Urinary bladder (tissue), 3 donors: Measurements from ENCODE around the genes EDNRA and MAB21L2.

GRCh38 chr4:147480283-147481226 is at the start of gene EDNRA:
TSS of gene EDNRA (plus strand) at chr4:147481097.
- PRO-cap, result unidirectional peak, plus-strand start at chr4:147480688; bidirectional peak, plus-strand start at chr4:147481010, minus-strand start at chr4:147481000
- RAMPAGE, long total RNA, result no peak

DNA sequence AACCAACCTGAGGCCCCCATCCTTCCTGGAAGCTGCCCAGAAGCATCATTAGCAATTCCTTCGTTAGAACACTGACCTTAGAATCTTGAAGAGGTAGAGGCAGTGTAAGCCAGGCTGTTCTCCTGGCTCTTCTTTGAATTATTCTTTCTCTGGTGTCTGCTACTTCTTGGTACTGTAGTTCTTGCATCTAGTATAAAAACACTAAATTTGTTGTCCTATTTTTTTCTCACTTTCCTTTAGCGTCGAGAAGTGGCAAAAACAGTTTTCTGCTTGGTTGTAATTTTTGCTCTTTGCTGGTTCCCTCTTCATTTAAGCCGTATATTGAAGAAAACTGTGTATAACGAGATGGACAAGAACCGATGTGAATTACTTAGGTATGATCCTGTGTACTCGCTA is 58.7 kb downstream of the EDNRA start:
- PRO-cap, result no peak
- RAMPAGE, long total RNA, result no peak

DNA sequence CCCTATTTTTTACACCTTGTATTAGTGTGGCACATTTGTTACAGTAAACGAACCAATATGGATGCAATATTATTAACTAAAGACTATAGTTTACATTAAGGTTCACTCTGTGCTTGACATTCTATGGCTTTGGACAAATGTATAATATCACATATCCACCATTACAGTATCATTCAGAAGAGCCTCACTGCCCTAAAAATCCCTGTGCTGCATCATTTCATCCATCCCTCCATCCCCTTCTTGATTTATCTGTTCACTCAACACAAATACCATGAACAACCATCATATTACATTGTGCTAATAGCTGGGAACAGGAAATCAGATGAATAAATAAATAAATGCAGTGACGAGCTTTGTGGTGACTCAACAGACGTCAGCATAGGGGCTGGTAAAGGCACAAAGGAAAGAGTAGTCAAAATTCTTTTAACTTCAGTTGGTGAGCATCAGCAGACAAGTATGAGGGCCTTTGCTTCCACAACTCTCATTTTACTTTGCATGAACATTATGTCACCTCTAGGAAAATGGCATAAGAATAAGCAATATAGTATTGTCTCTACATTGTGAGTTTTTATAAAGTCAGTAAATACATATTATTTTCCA is 65.4 kb downstream of the EDNRA start:
- PRO-cap, result unidirectional peak, plus-strand start at position 426 of the sequence
- RAMPAGE, long total RNA, result no peak

- PRO-cap, result no peak
- RAMPAGE, long total RNA, result no peak
These were observed 40.7 kb downstream of the ARHGAP10 start for GRCh38 chr4:147772438-147773186.

GRCh38 chr4:147822655-147823107 is 90.8 kb downstream of the ARHGAP10 start:
- PRO-cap, result no peak
- RAMPAGE, long total RNA, result no peak

DNA sequence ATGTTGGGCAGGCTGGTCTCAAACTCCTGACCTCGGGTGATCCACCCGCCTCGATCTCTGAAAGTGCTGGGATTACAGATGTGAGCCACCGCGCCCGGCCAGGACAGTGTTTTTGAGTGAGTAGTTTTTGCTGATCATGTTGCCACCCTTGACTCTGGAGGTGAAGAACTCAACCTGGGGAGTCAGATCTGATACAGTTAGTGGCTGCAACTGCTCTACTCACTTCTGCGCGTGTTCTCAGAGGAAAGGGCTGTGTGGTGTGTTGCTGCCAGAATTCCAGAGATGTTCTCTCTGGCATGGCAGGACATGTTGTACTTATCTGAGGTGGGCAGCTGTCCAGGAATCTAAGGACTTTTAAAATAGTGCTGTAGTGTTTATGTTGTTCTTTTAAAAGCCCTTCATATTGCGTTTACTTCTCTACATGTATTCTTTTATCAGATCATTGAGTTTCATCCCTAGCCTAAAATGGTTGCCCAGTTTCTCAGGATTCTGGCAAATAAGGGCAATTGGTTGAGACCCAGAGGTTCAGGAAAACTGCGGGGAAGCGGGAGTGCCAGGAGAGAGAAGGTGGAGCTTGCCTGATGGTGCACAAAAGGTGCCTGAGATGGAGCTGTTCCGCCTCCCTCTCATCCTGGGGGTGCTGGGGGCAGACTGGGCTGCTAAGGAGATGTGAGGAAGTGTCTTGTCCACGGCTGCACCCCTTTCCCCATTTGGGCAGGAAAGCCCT is 97.7 kb downstream of the ARHGAP10 start:
- PRO-cap, result no peak
- RAMPAGE, long total RNA, result no peak

DNA sequence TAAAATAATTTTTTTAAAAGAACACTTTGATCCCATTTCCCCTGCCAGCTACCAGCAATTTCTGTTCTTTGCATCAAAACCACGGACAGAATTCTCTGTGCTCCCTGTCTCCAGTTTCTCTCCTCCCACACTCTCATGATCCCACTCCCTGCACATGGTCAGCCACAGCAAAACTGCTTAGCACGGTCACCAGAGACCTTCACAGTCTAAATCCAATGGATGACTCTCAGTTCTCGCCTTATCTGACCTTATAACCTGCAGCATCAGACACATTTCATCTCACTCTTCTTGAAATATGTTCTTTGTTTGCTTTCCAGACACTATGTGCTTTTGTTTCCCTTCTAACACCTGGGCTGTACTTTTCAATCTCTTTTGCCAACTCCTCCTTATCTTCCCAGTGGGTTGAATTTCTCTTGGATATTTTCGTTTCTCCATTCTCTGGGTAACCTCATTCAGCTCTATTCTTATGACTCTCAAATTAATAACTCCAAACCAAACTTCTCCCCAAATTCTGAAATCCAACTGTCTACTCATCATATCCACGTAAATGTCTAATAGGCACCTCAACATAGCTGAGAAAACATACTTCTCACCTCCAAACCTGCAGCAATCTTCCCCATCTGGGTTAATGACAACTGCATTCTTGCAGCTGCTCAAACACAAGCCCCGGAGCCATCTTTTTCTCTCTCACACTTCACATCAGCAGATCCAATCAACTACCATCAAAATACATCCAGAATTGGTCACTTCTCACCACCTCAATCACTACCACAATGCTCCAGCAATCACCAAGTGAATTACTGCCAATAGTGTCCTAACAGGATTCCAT is 131.2 kb downstream of the NR3C2 start:
- PRO-cap, result no peak
- RAMPAGE, long total RNA, result no peak

DNA sequence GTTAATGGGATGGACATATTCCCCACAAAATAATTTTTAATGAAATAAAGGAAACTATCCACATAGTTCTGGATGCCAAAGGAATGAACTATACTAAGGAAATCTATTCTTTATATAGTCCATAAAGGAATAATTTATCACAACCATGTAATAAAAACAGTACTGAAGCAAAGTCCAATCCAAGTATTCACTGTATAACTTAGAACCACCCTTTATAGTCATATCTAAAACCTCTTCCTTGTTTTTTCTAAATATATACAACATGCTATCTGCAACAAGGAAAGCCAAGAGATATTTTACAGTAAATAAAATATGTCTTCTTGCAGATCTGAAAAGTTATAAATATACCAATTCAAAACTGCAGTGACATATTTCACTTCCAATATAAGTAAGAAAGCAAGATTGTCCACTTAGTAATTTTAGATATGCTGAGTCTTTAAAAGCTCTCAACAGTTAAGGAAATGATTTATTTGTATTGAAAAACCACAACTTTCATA is 8.1 kb downstream of the NR3C2 start:
- PRO-cap, result no peak
- RAMPAGE, long total RNA, result no peak

DNA sequence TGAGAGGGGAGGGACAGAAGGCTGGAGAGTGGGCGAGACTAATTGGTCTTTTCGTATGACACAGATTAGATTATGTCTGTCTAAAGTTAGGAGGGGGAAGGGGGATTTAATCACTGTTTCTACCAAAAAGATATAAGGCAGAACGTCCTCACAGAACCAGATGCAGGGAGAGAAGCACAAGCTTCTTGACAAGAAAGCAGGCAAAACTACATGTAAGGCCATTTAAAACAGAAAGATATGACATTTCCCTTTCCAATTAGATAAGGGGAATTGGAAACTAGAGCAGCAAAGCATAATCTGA is 535.7 kb downstream of the IQCM start:
- PRO-cap, result no peak
- RAMPAGE, long total RNA, result no peak

DNA sequence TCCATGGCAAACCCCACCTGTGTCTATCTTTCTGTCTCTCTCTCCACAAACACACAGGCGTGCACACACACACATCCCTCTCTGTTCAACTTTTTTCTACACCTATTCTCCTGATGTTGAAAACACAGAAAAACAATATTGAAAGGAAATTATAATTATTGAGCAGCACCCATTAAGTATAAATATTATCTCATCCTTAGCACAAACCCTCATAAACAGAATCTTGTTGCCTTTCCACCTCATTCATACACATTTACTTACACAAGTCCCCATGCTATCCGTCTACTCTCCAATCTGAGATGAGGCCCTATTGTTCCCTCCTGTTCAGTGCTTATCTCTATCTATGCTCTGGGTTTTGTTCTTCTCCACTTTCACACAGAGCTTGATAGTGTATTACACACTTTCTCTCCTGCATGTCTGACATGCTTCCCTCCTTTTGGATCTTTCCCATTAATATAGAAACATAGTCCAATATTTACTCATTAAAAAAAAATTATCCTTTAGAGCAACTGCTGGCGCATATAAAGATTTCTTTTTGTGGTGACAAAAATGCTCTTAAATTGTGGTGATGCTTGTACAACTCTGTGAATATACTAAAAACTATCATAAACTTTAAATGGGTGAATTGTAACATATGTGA is 238.2 kb upstream of the MAB21L2 start:
- PRO-cap, result no peak
- RAMPAGE, long total RNA, result no peak

- PRO-cap, result no peak
- RAMPAGE, long total RNA, result no peak
These were observed 206.1 kb upstream of the MAB21L2 start for GRCh38 chr4:150375713-150376365.

DNA sequence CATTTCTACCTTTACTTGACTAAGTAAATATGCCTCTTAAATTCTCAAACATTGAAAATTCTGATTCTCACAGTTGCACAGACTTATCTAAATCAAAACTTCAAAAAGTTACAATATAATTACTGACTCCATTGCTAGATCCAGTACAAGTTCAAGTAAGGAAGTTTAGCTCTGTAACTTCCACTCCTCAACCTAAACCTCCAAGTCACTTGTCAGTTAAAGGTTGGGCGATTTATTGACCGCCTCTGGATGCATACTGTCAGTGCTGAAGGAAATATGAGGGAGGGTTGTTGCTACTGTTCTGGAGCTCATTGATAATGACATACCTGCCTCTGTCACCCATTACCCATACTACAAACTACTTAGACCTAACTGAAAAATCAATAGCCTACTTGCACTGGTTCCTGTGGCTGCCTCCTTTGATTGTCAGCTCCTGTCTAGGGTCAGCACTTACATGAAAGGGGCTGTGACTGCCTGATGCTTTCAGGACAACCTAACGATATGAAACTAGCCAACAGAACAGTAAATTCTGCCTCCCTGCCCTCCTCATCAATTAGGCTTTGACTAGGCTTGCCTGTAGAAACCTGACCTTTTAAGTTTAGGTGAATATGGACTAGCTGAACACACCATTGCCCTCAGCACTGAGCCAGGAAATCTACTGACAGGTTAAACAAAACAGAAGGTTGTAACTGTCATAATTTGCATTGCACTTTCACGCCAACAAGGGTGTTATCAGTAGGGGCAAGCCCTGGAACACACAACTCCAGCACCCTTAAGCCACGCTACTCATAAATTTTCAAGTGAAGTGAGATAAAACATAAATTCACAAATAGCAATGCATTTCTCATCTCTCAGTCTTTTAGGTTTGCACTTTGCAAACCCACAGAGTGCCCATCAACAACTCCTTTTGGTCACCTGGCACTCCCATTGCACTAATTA is 9.2 kb upstream of the MAB21L2 start:
- PRO-cap, result no peak
- RAMPAGE, long total RNA, result no peak

GRCh38 chr4:150579469-150580348 is 2.2 kb upstream of the MAB21L2 start:
- PRO-cap, result no peak
- RAMPAGE, long total RNA, result no peak

DNA sequence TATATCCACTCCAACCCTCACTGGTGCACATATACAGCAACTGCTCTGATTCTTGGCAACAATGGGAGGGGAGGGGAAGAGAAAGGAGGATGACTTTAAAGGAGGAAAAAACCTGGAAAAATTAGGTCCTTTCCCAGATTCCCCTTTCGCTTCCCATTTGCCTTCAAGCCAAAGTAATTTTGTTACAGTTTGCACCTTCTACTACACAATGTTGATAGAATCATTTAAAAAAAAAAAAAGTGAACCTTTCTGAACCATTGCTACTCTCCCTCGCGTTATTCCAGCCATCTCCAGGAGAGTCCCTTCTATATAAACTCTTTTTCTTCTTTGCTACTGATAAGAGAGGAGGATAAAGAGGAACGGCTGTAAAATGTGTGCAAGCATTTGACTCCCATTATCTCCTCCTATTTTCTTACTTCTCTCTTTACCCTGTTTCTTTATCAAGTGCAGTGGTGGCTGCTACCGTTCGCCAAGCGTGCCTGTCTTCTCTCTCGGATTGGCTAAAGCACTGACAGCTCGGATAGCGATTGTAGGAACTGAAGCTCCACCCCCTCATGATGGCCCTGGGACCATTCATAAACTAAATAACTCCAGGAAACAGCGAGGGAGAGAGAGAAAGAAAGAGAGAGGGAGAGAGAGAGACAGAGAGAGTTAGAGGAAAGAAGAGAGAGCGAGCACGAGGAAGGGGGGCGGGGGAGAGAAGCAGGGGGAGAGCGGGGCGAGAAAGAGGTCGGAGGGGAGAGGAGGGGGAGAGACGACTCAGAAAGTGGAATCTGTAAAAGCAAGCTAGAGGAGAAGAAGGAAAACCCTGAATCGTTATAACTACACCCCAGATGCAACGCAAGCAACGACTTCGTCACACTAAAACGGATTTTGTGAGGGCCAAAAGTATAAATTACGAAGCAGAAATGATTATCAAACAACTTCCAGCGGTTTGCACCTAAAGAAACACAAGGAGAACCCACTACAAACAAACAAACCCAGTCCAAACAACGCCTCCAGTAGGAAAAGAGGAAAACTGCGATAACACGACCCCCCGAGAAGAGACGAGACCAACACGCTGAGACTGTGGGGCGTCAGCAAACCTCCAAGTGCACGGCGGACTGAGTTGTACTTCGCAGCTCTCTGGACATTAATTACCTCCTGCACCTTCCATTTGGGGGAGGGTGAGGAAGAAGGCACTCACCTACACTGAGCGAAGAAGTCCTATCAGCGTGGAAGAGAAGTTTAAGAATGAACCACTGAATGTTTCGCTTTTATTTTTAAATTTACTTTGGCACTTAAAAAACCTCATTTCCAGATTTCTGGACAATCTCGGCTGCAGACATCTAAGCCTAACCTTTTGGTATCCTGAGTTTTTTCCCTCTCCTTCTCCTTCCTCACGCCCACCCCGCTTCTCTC is at the start of gene MAB21L2:
Gene MAB21L2, plus strand, starts transcription at position 832 of the 1,401 bp plus-strand sequence.
- PRO-cap, result unidirectional peak, plus-strand start at position 603 of the sequence
- RAMPAGE, long total RNA, result no peak

DNA sequence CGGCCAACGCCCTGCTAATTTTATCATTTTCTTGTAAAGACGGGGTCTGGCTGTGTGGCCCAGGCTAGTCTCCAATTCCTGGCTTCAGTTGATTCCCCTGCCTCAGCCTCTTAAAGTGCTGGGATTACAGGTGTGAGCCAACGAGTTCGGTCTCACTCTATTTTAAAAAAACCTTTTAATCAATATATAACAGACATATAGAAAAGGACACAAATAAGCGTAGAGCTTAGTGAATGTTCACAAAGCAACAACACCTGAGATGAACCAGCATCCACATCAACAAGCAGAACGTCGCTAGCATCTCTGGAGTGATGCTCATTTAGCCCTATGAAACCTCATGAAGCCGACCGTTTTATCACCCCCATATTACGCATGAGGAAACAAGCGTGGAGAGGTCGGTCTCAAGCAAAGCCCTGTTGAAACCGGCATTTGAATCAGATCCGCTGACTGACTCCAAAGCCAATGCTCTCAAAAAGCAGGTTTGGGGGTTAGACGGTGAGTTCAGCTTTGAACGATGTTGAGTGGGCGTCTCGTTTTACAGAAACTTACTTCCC is 544 bp upstream of the RPS3A start:
- PRO-cap, result no peak
- RAMPAGE, long total RNA, result no peak

GRCh38 chr4:151178965-151179451 is 79.6 kb downstream of the RPS3A start:
- PRO-cap, result no peak
- RAMPAGE, long total RNA, result no peak

GRCh38 chr4:151340846-151341496 is 15.6 kb upstream of the SH3D19 start:
- PRO-cap, result no peak
- RAMPAGE, long total RNA, result no peak

DNA sequence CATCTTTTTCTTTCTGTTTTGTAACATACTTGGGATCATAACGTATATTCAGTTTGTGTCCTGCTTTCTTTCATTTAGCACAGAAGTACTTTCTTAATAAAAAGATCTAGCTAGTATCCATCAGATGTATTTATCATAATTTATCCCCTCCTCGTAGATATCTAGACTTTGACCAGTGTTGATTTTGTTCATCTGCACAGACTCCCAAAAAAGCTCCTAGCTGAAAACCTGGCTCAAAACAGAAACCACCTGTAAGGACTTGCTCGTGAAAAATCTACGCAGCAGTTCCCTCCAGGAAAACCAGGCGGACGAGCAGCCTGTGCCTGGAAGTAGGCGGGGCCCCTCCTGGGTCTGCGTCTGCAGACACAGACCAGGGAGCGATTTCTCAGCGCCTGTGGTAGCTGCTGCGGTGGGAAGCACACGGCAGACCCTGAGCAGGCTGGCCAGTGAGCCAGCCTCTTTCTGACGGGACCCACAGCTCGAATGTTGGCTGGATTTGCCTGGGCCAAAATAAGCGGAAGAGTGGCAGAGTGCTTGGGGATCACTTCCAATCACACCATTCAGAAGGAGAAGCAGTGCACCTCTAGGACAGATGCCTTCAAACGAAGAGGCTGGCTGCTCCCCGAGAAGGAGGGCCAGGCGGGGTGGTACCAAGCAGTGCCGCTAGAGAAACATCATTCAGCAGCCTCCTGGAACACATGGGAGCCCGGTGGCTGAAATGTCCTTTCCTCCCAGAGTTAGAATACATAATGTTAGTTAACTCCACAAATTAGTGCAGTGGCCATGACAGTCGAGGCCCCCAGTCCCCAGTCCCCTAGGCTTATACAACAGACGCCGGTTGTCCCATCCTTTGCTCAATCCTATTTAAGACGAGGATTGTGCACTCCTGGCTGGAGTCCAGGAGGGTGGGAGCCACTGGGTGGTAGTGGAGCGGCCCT is 86.0 kb downstream of the GATB start:
- PRO-cap, result no peak
- RAMPAGE, long total RNA, result no peak

DNA sequence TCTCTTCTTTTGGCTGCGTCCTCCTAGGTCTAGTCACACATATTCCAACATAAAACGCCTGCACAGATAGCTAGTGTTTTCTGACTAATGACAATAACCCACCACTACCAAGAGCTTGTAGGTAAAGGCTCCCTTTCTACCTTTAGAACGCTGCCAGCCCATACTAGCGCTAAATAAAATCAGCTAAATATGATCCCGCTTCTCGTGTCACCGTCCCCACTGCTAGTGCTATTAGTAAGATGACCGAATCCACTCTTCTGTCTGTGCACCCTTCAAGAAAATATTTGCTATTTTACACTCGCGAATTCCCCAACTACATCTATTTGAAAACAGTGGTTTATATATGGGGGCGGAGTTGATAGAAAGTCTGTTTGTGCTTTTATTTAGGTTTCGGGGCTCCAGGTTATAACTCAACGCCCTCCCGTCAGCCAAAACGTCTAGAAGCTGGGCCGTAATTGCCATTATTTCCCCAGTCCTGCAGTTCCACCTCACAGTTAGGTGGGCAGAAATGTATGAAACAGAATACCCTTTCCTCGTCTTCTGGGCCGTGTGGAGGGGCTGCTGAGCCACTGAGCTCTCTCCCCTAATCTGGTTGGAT is 427 bp downstream of the GATB start:
- PRO-cap, result no peak
- RAMPAGE, long total RNA, result no peak

DNA sequence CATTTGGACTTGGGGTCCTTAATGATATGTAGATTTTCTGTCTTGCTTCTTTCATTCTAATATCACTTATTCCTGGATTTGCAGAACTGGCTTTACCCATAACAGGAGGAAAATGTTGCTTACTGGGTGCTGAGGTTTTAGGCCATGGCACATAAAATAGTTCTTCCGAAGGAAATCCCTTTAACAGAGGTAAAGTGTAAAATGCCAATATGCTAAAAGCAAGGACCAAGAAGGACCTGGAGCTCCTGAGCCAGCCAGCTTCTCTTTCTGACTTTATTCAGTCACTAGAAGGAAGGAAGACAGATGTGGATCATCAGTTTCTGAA is 21.0 kb upstream of the GATB start:
- PRO-cap, result no peak
- RAMPAGE, long total RNA, result no peak